Metastatic Breast Carcinoma in the Ovary (tissue), 3 donors: ENCODE data around the gene NPIPB11.

- PRO-cap, 3 experiments, result no peak in any of the 3 experiments
Observed at GRCh38 chr16:29255983-29256357, 150.5 kb downstream of the NPIPB11 start.

DNA sequence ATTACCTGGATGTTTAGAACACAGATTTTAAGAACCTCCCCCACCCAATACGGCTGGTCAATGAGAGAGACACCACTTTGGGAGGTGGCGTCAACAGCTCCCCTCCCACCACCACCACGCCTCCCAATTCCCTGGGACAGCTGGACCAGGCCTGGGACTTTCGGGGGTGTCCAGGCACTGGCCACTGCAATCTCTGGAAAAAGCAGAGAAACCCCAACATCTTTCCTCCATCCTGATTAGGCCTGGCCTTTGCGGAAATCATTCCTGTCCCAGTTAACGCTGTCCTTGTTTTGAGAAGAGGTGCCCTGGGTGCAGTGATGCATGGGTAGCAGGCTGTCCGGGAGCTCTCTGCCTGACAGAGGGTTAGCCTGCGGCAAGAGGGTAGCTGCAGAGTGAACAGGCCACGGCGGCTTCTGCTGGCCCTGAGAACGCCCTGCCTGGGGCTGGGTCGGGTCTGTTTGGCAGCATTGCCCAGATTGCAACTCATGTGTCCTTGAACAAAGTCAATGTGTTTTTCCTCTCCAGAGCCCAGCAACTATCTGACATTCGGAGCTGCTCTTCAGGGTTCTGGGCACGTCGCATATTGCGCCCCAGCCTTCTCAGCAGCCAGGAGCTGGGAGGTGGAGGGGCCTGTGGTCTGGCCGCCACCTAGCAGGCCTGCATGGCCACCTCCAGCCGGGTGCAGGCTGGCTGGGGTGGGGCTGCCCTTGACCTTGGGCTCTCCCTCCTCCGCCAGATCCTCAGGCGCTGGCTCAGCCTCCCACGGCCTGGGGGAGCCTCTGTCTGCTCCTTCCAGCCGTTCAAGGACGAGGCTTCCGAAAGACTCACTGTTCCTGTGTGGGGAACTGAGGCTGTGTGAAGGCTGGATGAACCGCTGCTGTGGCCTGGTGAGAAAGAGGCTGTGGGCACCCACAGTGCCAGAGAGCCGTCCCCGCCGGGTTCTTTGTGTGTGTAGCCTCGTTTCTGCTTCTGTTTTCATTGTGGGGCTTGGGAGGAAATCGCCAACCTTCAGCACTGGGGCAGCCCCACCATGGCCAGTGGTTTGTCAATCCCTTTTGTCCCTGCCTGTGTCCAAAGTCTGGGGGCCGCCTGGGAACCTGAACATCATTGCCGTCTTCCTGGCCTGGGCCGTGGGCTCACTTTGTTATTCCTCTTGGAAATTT lies 146.7 kb downstream of the NPIPB11 start:
- PRO-cap, 3 experiments, result peak in 2 of 3 experiments; most common plus-strand start position 848 of the sequence (in 2); most common minus-strand start position 582 of the sequence (in 1)

DNA sequence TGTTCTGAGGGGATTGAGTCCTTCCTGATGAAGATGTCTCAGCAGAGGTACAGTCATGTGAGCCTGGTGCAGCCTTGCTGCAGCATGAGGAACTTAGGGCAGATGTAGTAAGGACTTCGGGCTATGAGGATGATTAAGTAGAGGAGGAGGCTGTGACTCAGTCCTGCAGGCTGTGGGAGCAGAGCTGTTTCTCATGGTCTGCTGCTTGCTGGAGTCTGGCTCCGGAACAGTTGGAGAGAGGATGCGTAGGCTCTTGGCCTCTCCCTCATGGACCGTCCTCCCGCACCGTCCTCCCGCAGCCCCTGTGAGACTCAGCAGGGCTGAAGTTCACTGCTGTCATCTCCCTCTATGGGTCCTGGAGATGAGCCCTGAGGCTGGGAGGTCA lies 134.8 kb downstream of the NPIPB11 start:
- PRO-cap, 3 experiments, result no peak in any of the 3 experiments

DNA sequence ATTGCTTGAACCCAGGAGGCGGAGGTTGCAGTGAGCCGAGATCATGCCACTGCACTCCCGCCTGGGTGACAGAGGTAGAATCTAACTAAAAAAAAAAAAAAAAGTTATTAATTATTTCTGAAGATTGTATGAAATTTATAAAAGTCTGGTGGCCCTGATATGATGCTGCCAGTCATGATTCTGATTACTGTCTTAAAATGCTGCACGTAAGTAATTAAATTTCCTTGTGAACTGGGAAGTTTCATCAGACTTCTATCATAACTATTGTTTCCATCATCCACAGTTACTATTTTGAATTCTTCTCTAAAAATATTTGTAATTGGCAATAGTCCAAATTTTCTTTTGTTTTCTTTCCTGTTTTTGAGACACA lies at the start of gene NPIPB11:
Gene NPIPB11, minus strand, starts transcription at position 86 of the 370 bp plus-strand sequence.
- PRO-cap, 3 experiments, result no peak in any of the 3 experiments

DNA sequence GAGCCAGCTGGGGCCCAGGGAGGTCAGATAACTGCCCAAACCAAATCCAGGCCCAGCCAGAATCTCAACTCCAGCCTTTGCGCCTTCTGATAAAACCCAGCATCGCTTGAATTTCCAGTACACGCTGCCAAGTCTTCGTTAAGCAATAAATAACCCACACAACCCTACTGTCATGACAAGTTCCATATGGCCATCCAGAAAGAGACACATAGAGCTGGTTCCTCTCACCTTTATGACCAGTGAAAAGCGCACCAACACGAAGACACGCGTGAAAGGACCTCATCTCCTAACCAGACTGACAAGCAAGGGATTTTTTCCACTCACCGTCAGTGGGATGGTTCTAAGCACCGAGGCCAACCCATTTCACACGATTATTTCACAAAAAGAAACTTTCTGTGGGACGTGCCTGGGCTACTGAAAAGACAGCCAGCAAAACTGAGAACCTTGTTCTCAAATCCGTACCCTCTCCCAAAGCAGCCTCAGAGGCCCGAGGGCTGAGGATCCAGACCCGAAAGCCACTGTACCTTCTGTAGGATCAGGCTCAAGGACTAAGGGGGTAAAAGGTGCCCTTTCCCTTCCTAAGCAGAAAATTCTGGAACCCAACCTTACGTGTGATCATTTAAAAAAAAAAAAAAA lies 55.4 kb upstream of the SPN start:
- PRO-cap, 3 experiments, result no peak in any of the 3 experiments

DNA sequence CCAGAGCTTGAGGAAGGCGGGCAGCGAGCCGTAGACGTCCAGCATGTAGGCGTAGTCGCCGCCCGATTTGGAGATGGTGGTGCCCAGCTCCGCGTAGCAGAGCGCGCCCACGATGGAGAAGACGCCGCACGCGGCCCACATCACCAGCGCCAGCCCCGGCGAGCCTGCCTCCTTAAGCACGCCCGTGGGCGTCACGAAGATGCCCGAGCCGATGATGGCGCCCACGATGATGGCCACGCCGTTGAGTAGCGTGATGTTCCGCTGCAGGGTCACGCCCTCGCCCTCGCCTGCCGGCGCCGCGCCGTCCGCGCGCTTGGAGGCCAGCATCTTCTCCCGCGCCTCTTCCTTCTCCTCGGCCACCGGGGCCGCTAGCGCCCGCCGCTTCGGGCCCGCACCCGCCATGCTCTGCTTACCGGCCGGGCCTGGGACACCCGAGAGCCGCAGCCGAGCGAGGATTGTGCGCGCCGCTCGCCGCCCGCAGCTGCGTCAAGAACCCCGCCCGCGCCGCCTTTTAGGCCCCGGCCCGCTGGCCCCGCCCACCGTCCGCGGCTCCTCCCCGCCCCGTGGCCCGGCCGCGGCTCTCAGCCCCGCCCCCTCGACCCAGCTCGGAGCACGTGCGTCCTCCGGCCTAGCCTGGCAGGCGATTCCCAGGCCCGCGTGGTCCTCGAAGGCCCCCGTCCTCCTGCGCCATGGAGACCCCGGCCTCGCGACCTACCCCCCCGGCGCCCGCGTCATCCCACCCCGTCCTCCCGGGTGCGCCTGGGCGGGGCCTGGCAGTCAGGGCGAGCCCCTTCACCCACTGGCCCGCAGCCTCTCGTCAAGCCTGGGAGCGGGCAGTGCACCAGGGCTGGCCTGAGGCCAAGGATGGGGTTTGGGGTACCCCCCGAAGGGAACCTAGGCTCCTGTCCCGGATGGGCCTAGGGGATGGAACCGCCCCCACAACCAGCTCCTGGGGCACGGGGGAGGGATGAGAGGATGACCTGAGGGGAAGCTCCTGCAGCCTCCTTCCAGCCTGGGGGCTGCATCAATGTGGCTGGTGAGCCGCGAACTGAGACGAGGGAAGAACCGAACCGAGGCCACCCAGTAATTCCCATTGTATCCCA lies 49.5 kb upstream of the SPN start:
- PRO-cap, 3 experiments, result peak in 3 of 3 experiments; most common plus-strand start position 609 of the sequence (in 1); most common minus-strand start position 485 of the sequence (in 3)

DNA sequence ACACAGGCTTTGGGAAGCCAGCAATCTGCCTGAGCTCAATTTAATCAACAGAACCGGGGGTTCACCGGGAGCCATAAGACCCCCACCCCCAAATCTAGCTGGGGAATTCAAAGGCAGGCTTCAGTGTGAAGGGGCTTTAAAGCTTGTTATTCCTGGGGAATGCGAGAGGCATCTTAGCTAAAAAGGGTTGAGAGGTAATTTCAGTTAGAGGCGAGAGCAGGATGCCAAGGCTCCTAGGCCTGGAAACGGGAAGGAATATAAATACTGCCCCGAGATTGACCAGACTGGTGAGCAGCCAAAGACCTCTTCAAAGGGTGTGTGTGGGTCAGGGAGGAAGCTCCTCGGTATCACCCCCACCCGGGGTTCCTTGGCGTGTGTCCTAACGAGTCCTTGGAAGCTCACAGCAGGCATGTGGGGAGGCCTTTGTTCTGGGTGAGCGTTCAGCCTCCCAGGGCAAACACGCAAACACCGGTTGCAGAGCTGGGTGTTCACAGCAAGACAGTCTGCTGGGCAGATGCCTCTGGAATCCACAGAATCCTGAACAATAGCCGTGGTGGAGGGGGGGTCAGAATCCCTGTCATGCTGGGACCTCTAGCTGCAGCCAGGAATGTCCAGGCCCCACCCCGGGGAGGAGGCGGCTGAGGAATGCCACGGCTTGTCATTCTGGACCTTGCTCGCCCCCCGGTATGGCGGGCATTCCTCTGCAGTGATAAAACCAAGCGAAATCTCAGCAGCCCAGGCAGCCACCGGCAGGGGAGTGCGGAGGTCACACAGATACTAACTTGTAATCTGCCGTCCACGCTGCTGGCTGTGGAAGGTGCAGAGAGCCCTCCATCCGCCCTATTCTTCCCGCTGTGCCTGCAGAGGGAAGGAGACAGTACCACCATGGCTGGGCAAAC lies 48.4 kb upstream of the SPN start:
- PRO-cap, 3 experiments, result no peak in any of the 3 experiments

- PRO-cap, 3 experiments, result no peak in any of the 3 experiments
Observed at GRCh38 chr16:29702314-29702825, 23.4 kb downstream of the QPRT start.

- PRO-cap, 3 experiments, result no peak in any of the 3 experiments
Observed at GRCh38 chr16:29736671-29737273, 9.0 kb downstream of the C16orf54 start.

DNA sequence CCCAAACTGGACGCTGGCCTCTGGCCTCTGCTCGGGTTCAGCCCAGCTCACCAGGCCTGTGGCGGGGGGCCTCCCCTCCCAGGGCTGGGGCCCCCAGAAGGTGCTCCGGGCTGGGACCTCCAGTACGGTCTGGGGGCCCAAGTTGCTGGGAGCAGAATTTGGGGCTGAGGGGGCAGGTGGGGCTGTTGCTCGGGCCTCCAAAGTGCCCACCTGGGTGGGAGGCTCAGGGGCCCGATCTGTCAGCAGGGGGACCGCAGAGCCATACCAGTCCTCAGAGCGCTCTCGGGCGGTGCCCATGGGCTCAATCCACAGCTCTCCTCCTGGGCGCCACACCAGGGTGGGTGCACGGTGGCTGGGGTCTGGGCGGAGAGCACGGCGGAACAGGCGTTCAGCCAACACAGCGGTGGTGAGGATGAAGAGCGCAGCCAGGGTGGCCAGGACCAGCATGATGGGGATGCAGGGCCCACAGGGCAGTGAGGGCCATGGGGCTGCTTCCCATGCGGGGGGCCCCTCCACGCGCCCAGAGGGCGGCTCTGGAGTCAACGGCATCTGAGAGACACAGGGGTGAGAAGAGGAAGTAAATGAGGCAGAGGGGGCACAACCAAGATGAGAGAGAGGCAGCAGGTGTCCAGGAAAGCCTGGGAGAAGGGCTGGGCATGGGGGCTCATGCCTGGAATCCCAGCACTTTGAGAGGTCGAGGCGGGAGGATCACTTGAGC lies 1.2 kb downstream of the C16orf54 start:
- PRO-cap, 3 experiments, result no peak in any of the 3 experiments

DNA sequence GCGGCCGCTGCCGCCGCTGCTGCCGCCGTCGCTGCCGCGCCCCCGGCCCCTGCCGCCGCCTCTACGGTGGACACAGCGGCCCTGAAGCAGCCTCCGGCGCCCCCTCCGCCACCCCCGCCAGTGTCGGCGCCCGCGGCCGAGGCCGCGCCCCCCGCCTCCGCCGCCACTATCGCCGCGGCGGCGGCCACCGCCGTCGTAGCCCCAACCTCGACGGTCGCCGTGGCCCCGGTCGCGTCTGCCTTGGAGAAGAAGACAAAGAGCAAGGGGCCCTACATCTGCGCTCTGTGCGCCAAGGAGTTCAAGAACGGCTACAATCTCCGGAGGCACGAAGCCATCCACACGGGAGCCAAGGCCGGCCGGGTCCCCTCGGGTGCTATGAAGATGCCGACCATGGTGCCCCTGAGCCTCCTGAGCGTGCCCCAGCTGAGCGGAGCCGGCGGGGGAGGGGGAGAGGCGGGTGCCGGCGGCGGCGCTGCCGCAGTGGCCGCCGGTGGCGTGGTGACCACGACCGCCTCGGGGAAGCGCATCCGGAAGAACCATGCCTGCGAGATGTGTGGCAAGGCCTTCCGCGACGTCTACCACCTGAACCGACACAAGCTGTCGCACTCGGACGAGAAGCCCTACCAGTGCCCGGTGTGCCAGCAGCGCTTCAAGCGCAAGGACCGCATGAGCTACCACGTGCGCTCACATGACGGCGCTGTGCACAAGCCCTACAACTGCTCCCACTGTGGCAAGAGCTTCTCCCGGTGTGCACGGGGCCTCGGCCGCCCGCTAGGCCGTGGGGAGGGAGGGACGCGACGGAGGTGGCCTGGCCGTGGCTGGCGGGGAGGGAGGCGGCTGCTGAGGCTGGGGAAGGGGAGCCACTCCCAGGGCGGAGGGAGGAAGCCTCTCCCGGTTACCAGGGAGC lies 1.0 kb downstream of the MAZ start:
- PRO-cap, 3 experiments, result peak in 3 of 3 experiments; most common minus-strand start position 842 of the sequence (in 2)

GRCh38 chr16:29807990-29808188 lies 1.6 kb downstream of the MAZ start:
- PRO-cap, 3 experiments, result peak in 3 of 3 experiments; most common plus-strand start chr16:29808104 (in 2)

GRCh38 chr16:29808189-29808469 lies 1.8 kb downstream of the MAZ start:
- PRO-cap, 3 experiments, result no peak in any of the 3 experiments

- PRO-cap, 3 experiments, result no peak in any of the 3 experiments
Observed at GRCh38 chr16:29816969-29817362, 1.0 kb downstream of the PAGR1 start.

DNA sequence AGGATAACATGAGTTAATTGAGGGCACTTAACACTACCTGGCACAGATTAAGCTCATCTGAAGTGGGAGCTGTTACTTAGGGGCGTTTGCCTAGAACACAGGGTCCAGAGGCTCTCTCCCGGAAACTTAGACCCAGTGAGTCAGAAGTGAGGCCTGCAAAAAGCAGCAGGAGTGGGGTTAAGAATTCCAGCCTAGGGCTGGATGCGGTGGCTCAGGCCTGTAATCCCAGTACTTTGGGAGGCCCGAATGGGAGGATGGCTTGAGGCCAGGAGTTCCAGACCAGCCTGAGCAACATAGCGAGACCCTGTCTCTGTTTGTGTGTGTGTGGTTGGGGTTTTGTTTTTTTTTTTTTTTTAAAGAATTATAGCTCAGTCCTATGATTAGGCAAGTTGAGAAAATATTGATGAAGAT lies 1.5 kb downstream of the MVP start:
- PRO-cap, 3 experiments, result no peak in any of the 3 experiments

DNA sequence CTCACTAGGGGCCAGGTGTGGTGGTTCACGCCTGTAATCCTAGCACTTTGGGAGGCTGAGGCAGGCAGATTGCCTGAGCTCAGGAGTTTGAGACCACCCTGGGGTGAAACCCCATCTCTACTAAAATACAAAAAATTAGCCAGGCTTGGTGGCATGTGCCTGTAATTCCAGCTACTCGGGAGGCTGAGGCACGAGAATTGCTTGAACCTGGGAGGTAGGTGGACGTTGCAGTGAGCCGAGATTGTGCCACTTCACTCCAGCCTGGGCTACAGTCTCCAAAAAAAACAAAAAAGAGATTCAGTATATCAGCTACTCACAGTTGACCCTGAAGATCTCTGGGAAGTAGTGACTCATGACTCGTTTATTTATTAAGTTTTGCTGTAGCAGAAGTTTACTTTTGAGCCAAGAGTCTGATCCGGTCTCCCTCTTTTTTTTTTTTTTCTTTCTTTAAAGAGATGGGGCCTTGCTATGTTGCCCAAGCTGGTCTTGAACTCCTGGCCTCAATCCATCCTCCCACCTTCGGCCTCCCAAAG lies 4.3 kb downstream of the MVP start:
- PRO-cap, 3 experiments, result no peak in any of the 3 experiments

DNA sequence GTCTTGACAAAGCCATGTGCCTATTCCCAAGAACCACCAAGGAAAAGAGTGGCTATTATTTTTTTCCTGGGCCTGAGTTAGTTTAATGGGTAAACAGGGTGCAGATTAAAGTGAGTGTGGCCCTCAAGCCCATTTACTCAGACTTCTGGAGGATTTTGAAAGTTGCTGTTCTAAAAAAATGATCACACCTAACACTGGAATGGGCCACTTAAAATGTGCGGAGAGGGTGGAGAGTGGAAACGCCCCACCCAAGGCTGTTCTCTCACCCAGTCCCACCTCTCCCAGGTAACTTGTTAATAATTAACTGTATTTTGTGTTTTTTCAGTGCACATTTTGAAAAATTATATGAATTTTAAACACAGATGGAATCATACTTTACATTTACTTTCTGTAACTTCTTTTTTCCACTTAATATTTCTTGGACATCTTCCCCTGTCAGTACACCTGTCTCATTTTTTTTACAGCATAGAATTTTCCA lies 5.4 kb downstream of the HIRIP3 start:
- PRO-cap, 3 experiments, result no peak in any of the 3 experiments

GRCh38 chr16:30069027-30069779 lies 3.6 kb downstream of the ALDOA start:
- PRO-cap, 3 experiments, result no peak in any of the 3 experiments

DNA sequence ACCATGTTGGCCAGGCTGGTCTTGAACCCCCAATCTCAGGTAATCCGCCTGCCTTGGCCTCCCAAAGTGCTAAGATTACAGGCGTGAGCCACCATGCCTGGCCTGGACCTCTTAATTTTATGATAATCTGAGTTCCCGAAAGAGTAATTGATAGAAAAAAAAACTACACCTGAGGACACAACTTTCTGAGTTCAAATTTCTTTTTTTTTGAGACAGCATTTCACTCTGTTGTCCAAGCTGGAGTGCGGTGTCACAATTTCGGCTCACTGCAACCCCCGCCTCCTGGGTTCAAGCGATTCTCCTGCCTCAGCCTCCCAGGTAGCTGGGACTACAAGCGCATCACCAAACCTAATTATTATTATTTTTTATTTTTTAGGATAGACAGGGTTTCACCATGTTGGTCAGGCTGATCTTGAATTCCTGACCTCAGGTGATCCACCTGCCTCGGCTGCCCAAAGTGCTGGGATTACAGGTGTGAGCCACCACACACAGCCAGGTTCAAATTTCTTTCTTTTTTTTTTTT lies 2.7 kb upstream of the PPP4C start:
- PRO-cap, 3 experiments, result no peak in any of the 3 experiments

DNA sequence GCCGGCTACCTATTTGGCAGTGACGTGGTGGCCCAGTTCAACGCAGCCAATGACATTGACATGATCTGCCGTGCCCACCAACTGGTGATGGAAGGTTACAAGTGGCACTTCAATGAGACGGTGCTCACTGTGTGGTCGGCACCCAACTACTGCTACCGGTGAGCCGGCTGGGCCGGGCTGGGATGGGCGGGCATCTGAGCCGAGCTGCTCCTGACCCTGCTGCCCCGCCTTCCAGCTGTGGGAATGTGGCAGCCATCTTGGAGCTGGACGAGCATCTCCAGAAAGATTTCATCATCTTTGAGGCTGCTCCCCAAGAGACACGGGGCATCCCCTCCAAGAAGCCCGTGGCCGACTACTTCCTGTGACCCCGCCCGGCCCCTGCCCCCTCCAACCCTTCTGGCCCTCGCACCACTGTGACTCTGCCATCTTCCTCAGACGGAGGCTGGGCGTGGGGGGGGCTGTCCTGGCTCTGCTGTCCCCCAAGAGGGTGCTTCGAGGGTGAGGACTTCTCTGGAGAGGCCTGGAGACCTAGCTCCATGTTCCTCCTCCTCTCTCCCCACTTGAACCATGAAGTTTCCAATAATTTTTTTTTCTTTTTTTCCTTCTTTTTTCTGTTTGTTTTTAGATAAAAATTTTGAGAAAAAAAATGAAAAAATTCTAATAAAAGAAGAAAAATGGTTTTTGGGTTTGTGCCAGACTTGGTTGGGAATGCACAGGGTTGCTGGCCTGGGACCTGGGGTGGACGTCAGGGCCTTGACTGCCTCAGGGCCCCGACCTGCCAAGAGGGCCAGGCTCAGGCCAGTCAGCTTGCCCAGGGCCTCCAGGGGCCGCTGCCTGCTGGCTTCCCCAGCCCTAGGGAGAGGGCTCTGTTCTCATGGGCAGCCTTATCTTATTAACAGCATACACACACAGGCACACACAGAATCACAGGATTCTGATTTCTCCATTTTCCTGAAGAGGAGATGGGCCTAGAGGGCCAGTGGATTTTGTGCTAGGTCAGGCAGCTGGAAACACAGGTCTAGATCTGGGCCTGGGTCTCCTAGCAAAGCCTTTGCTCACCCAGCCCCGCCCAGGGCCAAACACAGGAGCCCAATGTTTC lies 6.7 kb downstream of the TBX6 start:
- PRO-cap, 3 experiments, result no peak in any of the 3 experiments